PC-3 (cell line): ENCODE measurements around the gene ZNF22.

DNA sequence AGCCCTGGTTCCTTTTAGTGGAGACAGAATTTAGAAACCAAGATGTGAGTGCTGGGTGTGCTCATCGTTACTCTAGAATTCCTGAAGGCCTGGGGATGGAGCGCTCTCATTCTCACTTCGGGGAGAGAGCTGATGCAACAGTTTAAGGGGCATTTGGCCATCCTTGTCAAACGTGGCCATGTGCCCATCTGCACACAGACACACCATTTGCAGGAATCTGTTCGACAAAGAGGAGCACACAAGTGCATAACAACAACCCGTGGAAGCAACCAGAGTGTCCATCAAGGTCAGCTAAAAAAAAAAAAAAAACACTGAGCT, 23.1 kb upstream of the RET start:
- RAMPAGE, long total RNA: no peak

DNA sequence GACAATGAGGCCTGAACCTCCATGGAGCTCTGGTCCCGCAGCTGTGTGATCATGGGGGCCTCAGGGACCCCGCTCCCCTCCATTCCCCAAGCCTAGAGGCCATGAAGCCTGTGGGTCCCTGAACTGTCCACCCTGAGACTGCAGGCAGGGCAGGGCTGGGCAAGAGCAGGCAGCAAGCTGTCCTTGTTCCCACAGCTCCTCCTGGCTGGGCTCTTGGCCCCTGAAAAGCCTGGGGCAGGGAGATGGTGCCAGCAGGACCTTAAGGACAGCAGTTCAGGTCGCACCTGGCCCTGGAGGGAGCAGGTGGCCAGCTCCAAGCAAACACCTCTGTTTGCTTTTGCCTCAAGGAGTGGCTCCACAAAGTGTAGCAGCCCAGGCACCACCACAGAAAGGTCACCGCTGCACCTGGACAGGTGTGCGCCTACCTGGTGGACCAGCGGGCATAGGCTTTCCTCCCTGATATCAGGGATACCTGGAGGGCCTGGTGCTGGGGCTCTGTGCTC, 5.2 kb downstream of the RET start:
- RAMPAGE, long total RNA: no peak

DNA sequence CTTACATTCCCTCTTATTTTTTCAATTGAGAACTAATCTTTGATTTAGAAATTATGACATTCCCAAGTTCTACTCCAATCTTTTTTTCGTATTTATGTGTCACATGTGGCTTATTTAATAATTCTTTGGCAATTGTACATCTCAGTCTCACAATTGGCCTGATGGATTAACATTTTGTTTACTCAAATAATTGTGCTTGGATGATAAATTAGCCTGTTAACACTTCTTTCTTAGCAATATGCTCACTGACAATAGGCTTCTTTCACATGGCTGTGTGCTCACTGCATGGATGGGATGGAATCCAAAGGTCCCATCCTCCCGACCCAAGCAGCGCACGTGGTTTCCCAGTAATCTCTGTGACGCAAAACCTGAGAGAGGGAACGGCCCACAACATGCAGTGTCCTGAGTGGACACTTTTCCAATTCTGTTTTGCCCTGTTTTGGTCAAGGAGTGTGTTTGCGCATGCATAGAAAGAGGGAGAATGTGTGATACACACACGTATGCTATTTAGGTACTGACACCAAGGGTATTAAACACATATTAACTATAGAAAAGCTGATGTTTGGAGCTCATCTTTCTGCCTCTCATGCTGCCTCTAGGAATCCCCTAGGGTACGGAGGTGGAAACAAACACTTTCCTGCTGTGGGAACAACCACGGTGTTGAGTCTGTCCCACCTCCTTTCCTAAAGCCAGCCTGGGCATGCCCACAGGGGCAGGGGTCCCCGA, 42.1 kb upstream of the RASGEF1A start:
- RAMPAGE, long total RNA: no peak

DNA sequence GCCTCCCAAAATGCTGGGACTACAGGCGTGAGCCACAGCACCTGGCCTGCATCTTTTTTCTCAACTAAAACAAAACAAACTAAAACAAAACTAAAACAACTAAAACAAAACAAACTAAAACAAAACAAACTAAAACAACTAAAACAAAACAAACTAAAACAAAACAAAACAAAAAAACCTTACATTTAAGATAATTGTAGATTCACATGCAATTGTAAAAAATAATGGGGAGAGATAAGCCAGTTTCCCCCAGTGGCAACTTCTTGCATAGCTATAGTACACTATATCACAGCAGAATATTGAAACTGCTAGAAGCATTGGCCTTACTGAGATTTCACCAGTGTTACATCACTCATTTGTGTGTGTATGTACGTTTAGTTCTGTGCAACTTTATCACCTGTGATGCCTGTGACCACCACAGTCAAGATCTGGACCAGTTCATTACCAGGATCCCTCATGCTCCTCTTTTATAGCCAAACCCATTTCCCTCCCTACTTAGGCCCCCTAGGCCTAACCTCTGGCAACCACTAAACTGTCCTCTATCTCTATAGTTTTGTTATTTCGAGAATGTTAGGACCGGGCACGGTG, 9.2 kb downstream of the FXYD4 start:
- RAMPAGE, long total RNA: no peak

DNA sequence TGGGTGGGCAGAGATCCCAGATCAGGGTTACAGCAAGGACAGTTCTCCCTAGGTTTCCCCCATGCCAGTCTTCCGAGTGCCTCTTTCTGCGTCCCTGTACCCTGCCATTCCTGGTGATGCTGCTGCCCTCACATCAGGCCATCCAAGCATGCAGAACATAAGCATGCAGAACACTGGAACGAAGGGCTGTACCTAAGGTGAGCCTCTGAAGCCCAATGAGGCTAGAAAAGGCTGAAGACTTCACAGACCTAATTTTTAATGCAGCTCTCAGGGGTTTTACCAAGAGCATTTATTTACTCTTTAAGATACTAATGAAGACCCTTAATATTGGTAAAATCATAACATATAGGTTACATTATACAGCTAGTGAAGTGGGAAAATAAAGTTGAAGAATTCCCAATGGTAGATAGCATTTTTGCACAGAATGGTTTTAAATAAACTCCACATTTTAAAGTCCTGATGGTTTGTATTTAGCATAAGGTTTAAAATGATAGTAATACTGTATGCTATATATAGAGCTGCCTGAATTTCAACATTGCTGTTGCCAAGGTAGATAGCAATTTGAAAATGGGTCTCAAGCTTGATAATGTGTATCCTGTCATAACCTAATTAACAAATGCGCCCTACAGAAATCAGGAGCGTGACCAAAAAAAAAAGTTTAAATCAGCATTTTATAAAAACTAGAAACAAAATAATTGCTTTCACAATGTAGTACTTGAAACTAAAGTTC, 13.7 kb downstream of the FXYD4 start:
- RAMPAGE, long total RNA: no peak

DNA sequence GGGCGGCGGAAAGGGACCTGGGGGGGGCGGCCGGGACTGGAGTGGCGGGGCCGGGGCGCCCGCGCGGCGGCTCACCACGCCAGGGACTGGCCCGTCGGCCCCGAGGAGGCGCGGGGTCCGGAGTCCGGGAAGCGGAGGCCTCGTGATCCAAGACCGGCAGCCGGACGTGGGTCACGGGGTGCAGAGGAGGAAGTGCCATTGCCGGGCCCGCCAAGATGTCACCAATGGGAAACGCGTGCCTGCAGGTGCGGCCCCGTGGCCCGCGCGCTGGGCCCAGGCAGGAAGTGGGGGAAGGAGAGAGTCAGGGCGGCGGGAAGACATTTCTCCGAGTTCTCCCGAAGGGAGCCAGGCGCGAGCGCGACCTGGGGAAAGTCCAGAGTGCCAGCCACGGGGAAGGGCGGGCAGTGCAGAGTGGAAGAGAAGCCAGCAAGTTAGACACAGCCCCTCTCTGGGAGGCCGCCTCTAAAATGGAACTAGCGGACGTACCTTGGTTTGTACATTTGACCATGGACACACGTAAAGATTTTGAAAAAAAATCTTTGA, 11.8 kb downstream of the HNRNPF start:
- RAMPAGE, long total RNA: no peak

- RAMPAGE, long total RNA: no peak
Measured at GRCh38 chr10:43399683-43400162, 9.3 kb downstream of the HNRNPF start.

DNA sequence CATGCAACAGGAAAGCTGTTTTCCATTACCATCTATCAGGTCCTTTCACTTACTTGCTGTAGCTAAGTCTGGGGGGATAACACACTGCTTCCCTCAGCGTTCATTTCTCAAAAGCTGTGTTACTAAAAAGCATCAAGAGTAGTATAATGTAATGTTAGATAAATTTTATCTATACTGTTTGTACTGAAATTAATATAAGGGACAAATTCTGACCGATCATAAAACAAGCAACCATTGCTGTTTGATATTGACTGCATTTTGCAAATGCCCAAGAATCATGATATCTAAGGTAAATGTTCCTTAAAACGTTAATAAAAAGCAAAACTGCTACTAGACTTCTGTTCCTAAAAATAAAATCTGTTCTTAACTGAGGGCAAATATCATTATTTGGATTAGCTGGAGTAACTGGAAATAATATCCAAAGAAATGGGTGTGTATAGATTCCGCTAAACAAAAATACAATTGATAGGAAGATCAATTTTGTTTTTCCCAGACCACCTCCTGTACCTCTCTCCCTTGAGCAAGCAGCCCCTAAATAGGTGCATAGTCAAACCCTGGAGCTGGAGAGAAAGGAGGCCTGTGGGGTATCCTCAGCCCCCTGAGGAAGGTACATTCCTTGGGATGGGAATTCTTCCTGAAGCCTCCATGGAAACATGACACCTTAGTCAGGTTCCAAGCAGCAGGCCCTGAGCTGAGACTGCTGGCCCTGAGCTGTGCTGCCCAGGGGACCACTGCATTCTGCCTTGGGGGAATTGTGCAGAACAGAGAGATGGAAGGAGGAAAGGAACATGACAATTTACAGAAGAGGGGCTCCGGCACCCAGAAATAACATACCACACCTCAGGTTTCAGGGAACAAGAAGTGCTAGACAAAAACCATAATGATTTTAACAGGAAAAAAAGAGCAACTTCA, 7.5 kb downstream of the HNRNPF start:
- RAMPAGE, long total RNA: no peak

- RAMPAGE, long total RNA: no peak
Measured at GRCh38 chr10:43408662-43409099, 305 bp downstream of the HNRNPF start.

- RAMPAGE, long total RNA: no peak
Measured at GRCh38 chr10:43689523-43689954, 40.9 kb upstream of the ZNF32 start.

DNA sequence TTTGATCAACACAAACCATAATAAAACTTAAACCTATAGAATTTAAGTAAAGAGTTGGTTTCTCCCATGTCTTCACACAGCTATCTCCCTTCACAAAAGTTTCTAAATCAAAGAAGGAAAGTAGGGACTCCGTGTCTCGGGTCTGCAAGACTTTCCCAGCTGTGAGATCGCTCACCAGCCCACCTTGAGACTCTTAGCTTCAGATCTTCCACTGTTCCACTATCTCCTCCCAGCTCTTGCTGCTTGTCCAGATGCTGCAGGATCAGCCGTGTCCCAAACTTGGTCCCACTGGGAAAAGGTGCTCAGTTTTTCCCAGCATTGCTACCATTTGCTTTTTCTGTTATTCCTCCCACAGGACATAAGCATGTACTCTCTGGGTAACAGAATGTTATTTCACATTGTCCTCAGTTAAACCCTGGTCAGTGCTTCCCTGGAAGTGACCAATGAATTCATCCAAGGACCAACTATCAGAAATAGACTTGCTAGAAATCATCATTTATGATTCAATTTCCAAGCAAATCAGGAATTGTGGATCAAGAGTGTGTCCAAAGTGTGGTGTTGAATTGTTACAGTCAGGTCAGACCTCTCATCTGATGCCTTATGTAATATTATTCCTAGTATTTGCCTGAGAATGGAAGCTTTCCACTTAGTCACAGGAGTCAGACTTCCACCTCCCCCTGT, 179.1 kb upstream of the ZNF32 start:
- RAMPAGE, long total RNA: no peak

DNA sequence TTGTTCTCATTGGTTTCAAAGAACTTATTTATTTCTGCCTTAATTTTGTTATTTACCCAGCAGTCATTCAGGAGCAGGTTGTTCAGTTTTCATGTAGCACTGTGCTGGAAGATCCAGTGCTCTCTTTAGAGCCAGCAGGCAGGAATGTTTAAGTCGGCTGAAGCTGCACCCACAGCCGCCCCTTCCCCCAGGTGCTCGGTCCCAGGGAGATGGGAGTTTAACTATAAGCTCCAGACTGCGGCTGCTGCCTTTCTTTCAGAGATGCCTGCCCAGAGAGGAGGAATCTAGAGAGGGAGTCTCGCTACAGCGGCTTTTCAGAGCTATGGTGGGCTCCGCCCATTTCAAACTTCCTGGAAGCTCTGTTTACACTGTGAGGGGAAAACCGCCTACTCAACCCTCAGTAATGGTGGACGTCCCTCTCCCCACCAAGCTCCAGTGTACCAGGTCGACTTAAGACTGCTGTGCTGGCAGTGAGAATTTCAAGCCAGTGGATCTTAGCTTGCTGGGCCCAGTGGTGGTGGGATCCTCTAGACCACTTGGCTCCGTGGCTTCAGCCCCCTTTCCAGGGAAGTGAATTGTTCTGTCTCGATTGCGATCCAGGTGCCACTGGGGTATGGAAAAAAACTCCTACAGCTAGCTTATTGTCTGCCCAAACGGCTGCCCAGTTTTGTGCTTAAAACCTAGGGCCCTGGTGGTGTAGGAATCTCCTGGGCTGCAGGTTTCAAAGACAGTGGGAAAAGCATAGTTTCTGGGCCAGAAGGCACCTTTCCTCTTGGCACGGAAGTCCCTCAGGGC, 135.4 kb downstream of the CXCL12 start:
- RAMPAGE, long total RNA: no peak

GRCh38 chr10:44438113-44438464, 53.2 kb upstream of the CXCL12 start:
- RAMPAGE, long total RNA: no peak

DNA sequence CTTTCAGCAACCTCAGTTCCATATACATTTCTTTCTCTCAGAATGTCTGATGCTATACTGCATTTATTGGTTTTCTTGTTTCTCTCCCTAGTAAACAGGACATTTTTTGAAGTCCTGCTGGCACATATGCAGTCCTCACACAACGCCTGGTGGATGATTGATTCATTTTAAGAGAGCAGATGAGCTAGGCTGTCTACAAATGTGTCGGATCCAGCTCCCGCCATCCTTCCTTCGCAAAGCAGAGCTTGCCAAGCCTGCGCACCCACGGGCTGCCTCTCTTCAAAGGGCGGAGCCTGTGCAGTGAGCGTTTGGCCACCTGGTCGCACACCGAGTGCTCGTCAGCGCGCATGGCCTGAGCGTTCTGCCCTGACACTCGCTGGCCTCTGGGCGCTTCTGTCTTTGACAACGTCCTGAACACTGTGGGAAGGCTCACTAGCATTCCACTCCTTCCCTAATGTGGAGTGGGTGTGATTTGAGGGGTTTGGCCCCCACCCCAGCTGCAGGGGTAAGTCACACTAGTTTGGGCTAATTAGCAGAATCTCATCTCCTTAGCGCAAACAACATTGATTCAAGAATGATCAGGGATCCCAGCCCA, 47.1 kb upstream of the TMEM72 start:
- RAMPAGE, long total RNA: no peak

DNA sequence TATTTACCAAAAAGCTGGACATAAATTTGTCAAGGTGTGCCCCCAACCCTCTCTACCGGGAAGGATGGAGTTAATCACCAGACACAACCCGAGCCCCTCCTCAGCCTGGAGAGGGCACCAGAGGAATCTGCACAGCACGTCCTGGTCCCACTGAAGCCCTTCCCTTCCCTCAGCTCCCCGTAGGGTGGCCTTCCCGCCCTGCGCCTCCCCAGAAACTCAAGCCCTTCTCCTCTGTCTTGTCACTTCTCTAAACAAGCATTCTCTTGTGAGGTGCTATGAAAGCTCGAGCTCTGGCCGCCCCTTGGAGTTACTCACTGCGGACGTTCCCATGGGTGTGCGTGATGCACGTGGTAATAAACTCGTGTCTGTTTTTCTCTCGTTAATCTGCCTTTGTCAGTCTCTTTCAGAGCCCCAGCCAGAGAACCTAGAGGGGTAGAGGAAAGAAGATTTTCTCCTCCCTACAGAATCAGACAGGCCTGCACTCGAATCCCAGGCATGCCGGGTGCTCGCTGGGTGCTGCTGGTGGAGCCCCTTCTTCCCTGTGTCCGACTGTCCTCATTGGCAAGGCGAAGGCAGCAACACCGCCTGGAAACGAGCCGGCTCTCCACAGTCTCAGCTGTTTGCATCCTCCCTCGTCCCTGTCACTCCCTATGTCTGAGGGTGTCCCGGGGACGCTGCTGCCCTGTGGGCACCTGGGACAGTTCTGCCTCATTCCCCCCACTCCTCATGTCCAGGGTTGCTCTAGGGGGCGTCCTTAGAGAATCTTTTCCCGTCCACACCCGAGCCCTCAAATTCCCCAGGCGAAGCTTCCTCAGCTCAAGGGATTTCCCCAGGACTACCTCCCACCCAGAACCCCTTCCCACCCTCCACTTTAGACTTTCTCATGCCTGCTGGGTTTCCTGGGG, 31.8 kb upstream of the TMEM72 start:
- RAMPAGE, long total RNA: no peak

GRCh38 chr10:44960321-44961427, 1.1 kb downstream of the RASSF4 start:
- RAMPAGE, long total RNA: no peak

DNA sequence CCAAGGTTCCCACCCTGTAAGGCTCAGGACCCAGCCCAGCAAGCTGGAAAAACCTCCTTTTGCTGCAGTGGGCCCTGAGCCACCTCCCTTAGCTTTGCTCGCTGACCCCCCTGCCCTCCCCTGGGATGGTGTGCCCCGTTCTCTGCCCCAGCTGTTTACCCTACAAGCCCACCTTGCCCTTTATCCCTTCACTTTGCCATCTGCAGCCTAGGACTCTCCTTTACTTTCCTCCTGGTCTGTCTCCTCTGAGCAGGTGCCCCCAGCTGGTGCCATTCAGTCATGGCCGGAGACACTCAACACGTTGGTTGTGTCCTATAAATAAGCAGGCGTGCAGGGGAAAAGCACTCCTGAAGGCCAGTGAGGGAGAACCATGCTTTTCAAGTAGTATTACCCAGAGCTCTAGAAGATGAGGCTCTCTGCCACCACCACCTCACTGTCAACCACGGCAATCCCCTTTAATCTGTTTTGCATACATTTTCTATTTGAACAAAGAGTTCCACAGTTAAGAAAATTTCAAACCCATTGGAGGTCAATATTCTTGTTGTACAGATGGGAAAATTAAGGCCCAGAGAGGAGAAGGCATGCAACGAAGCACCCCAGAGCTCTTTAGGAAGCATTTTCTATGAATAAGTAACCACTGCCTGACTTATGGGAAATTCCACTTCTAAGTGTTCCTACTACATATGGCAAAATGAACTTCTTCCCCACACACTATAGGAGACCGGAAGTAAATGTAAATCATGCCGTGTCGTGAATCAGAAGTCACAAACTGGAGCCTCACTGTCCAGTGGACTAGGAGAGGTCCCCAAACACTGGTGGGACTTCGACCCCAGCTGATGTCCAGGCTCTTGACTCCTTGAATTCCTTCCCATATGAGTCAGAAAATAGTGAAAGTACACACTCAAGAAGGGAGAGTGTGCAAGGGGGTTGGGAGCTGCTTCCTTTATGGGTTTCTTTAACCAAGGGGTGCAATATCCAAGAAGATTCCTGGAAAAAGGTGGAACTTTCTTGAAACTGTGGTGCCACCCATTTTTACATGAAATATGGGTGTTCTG, 6.3 kb downstream of the RASSF4 start:
- RAMPAGE, long total RNA: no peak

DNA sequence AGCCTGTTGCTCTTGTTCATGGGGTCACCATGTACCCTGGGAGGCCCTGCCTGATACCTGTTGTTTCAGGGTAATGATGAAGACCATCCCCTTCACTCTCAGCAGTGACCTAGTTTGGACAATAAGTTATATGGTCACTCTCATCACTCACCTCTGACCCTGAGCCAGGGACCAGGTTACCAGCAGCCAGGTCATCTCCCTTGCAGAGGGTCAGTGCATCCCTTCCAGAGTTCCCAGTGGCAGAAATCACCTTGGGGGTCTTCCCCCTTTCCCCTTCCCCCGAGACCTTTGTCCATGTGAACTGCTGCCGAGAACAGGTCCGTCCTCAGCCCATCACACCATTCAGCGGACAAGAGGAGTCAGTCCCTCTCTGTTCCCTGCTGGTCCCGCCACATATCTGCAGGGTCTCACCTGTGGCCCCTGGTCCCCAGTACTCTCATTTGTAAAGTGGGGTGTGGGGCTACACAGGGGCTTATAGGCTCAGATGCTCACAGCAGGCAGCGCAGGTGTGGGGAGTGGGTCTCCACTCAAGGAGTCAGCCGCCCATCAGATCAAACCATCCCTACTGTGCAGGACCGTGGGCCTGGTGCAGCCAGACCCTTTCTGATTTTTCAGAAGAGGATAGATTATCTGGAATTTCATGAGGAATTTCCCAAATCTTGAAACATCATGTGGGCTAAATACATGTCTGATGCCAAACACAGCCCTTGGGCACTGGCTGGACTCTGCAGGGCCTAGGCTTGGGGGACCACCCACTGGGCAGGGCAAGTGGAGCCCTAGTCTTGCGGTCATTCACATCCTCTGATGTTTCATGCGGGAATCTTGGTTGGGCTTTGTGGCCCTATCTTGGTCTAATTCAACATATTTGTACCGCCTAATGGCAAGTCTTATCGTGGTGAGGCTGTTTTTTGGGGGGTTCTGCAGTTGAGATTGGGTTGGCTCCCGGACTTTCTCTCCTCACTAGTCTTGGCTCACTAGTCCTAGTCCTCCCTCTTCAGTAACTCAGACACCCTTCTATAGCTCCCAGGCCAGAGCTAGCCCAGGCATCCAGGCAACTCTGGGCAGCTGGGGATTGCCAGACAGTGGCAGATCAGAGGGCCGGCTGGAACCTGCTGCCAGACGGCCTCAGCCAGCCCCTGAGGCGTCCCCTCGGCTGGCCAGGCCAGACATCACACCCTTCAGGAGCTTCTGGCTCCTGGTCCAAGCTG, 6.4 kb downstream of the DEPP1 start:
- RAMPAGE, long total RNA: no peak

DNA sequence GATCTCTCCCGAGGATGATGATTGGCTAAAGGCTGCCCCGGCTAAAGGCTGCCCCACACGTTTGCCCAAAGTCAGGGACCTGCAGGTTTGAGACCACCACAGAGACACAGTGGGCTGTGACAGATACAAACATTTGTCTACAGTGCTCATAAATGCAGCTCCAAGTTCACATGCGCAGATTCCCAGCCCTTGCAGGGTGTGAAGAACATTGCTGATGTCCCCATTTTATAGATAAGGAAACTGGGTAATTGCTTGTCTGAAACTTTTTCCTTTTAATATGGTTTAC, 2.7 kb downstream of the DEPP1 start:
- RAMPAGE, long total RNA: no peak

GRCh38 chr10:45000627-45001411, at the start of gene ZNF22:
Gene ZNF22 (plus strand): TSS chr10:45000923.
- RAMPAGE, long total RNA: start-site peak on the plus strand at chr10:45000926-45000953, 174 and 192 reads in 2 replicates